HT-29 (cell line): ENCODE data around the genes PEA15, CD84, PCP4L1 and FCGR3A.

DNA sequence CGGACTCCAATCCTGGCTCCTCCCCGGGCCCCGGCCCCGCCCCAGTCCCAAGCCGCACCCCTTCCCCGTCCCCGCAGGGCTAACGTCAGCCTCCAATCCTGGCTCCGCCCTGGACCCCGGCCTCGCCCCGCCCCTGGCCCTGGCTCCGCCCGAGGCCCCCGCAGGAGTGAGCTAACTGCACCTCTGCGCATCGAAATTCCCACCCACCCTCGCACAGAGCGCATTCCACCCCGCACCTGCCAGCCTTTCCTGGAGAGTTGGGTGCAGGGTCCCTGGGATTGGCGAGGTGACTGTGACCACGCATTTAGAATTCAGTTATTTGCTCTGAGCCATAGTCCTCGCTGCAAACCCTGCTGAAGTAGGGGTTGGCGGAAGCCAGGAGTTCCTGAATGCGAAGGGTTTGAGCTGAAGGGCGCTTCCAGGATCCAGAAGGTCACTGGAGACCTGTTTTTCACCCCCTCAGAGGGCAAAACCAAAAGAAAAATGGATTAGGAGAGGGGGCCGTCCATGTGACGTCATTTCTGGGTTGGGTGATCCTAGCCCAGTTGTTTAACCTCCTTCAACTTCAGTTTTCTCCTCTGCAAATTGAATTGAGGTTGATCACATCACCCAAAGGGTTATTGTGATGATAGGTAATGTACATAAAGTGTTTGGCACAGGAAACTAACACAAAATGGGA is 700 bp upstream of the IGSF8 start:
- RAMPAGE, long total RNA: no peak

DNA sequence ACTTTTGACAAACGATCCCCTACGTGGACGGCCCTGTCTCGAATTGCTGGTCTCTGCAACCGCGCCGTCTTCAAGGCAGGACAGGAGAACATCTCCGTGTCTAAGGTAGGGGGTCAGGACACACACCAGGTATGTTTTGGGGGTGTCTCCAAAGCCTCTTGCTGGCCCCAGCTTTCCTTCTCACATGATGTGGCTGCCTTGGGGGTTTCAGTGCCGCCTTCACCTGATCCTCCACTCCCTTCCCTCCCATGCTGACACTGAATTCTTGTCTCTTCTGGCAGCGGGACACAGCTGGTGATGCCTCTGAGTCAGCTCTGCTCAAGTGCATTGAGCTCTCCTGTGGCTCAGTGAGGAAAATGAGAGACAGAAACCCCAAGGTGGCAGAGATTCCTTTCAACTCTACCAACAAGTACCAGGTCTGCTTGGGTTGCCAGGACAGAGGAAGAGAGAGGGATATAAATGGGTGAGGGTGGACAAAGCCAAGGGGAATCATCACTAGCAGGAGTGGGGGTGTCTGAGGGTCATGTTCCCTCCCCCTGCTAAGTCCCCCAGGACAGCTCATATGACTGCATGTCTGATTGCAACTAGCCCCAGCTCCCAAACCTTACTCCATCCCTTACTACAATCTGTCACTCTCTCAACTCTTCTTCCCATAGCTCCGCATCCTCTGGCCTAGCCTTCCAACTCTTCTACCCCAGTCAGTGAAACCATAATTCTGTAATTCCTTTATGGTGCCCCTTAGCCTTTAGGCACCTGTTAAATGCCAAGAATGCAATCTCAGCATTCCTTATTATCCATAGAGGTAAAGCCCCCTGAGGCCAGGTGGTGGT is 13.6 kb downstream of the ATP1A2 start:
- RAMPAGE, long total RNA: no peak

- RAMPAGE, long total RNA: no peak
Measured at GRCh38 chr1:160177098-160177567, 13.2 kb upstream of the CASQ1 start.

GRCh38 chr1:160204936-160205632 is at the start of gene PEA15:
TSS of gene PEA15 (plus strand) at chr1:160205384.
- RAMPAGE, long total RNA: no peak

- RAMPAGE, long total RNA: no peak
Measured at GRCh38 chr1:160332361-160332901, 10.6 kb downstream of the COPA start.

DNA sequence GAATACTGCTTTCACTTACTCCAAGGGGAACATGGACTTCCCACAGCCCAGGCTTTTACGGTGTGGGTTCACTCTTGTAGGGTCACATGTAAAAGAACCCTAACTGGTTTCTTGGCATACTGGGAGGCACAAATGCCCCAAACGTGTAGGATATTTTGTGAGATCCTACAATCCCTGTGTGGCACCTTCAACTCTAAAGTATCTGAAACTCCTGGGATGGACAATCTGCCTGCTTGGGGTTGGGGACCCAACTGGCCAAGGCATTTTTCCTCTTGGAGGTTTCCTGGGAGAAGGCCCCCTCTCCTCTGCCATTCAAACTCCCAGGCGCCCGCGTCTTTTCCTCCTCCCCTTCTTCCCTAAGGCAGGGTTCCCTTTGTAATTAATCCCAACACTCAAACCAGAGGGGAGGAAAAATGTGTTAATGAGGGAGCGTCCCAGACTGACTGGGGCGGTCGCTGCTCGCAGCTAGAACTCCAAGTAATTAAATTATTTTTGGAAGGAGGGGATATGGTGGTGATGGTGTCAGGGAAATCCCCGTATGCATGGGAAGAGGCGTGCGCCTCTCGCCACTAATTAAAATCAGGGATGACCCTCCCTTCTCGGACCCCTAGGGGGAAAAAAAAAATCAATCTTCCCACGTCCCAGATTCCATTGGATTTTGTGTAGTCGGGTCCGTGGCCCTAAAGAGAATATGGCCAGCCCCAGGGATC is 694 bp upstream of the VANGL2 start:
- RAMPAGE, long total RNA: no peak

DNA sequence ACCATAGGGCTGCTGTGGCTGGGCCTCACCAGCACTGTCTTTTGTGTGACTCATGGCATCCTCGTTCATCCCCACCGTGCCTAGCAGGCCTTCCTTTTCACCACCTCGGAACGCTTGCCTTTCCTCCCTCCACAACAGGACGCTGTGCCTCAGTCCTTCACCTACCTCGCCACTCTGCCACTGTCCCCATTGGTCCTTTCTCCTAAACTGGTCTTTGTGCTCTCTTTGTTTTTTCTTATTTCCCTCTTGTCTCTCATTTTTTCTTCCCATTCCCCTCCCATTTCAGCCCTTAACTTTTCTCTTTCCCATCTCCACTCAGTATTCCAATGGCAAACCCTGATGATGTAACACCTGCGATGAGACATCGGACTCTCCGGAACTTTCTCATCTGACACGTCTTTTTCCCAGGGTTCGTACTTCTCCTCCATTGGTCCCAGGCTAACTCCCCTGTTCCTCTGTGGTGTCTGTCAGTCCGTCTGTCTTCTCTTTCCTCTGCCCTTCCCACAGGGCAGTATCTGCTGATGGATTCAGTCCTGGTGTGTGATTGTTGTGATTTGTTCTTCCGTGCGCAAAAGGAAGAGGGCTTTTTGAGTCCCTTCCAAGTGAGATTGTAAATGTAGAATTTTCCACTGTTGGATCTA is 27.6 kb downstream of the VANGL2 start:
- RAMPAGE, long total RNA: no peak

- RAMPAGE, long total RNA: no peak
Measured at GRCh38 chr1:160540621-160541131, 17.6 kb upstream of the SLAMF6 start.

GRCh38 chr1:160579021-160579642 is at the start of gene CD84:
TSS of gene CD84 (minus strand) at chr1:160579496.
- RAMPAGE, long total RNA: no peak

GRCh38 chr1:160628778-160629110 is 18.1 kb downstream of the SLAMF1 start:
- RAMPAGE, long total RNA: no peak

DNA sequence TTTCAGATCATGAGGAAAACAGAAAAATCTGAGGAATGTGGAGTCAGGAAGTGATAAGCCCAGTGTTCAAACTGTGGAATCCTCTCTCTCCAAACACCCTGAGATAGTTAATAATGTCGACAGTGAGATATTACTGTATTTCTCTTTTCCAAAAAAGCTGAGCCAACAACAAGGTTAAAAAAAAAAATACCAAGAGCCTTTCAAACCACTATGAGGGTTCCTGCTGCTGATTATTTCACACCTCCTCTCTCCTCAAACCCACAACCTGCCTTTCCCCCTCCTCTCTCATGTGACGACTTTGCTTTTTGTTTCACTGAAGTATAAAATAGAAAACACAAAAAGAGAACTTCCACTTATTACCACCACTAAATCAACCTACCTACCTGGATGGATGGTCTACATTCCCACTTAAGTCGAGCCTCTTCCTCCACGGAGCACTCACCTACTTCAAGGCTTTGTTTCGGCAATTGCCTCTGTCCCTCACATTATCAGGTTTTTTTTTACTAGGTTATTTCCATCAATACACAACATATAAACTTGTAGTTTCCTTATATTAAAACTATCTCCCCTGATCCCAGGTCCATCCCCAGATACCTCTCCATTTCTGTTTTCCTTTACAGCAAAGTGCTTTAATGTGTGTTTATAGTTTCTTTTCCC is 8.7 kb downstream of the SLAMF1 start:
- RAMPAGE, long total RNA: no peak

DNA sequence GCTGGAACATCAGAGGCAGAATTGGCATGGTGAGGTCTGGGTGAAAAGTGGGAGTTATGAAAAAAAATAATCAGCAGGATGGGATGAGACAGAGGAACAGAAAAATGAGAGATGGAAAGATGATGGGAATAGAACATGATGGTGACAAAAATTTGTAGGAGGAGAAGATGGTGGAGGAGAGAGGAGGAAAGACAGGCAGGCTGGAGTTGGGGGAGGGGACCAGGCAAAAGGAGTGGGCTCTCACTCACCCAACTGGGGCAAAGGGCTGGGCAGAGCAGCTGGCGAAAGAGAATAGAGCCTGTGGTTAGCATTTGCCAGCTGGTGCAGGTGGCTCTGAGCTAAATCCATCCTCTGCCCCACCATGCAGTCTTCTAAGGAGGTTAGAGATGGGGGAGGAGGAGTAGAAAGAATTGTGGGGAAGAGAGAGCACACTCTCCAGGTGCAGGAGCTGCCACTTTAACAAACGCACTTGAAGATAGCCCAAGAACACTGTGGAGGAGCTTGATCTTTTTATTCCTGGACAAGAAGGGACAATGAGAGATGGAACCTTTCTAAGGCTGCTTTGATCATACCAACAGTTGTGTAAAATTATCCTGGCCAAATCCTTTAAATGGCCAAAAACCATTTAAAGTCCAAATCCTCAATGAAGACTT is 27.6 kb upstream of the SLAMF1 start:
- RAMPAGE, long total RNA: no peak

GRCh38 chr1:160756072-160756615 is 17.1 kb downstream of the SLAMF7 start:
- RAMPAGE, long total RNA: no peak

DNA sequence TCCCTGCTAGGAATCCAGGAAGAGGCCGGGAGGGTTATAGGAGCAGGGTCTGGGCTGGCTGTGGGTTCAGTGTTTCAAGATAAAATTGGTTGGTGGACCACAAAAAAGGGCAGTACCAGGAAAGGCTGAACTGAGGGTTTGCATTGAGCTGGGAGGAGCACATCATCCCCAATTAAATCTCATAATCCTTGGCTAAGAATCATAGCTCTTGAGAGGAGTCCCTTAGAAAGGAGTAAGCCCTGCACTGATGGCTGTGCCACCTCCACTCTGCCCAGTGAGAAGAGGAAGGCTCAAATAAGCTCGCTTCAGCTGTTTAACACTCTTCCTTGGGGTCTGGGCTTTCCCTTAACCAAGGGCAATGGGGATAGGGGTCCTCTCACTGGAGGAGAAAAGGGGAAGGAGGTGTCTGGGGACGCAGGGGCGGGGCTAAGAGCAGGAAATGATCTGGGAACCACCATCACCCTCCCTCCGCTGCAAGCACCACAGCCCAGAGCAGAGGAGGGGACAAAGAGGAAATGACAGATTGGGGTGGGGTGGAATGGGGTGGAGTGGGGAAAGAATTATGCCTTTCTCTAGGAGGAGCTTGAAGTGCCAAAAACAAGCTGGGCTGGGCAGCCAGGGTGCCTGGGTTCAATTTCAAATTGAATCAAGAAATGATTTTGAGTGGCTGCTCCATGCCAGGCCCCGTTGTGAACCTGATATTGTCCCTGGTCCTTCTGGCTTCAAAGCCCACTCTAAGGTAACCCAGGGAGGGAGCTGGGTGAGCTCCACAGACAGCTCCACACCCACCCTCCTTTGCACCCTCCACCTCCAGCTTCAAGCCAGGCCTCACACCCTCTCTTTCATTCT is 1.4 kb downstream of the ARHGAP30 start:
- RAMPAGE, long total RNA: no peak

DNA sequence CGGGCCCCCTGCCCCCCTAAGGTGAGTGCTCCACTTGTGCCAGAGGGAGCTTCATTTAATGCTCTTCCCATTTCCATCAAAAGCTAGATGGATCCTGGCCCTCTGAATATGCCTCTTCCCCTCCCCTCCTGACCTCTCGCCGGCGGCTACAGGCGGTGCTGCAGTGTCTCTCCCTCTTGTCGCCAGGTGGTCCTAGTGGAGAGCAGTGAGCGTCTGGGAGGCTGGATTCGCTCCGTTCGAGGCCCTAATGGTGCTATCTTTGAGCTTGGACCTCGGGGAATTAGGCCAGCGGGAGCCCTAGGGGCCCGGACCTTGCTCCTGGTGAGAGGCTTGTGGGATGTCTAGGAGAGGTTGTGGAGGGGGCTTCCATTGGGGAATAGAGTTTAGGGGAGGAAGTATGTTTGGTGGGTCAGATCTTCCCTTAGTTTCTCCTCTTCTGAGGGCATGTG is 712 bp downstream of the PPOX start:
- RAMPAGE, long total RNA: no peak

DNA sequence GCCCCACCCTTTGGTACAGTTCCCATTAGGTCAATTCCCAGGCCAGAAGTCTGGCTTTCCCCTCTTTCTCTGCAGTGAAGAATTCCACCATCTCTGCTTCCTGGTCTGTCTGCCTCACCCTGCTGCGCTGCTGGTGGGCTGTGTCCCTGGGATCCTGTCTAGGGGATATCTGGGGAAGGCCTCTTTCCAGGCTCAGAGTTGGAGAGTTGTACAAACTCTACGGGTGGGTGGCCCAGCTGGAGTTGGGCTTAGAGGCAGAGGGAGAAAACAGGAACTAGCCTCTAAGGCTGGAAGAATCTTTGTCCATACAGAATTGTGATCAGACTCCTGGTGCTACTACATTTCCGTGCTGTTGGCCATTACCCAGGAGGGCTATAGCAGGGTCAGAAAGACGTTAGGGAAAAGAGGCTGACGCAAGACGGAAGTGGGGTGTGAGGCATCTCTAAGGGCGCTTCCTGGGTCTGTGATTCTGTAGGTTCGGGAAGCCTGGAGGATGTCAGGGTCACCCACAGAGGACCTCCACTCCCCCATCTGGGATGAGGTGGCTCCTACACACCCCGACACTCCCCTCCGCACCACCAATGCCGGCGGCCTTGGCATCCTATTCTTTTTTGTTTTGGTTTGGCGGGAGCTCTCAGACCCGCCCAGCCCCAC is 839 bp upstream of the NDUFS2 start:
- RAMPAGE, long total RNA: no peak

DNA sequence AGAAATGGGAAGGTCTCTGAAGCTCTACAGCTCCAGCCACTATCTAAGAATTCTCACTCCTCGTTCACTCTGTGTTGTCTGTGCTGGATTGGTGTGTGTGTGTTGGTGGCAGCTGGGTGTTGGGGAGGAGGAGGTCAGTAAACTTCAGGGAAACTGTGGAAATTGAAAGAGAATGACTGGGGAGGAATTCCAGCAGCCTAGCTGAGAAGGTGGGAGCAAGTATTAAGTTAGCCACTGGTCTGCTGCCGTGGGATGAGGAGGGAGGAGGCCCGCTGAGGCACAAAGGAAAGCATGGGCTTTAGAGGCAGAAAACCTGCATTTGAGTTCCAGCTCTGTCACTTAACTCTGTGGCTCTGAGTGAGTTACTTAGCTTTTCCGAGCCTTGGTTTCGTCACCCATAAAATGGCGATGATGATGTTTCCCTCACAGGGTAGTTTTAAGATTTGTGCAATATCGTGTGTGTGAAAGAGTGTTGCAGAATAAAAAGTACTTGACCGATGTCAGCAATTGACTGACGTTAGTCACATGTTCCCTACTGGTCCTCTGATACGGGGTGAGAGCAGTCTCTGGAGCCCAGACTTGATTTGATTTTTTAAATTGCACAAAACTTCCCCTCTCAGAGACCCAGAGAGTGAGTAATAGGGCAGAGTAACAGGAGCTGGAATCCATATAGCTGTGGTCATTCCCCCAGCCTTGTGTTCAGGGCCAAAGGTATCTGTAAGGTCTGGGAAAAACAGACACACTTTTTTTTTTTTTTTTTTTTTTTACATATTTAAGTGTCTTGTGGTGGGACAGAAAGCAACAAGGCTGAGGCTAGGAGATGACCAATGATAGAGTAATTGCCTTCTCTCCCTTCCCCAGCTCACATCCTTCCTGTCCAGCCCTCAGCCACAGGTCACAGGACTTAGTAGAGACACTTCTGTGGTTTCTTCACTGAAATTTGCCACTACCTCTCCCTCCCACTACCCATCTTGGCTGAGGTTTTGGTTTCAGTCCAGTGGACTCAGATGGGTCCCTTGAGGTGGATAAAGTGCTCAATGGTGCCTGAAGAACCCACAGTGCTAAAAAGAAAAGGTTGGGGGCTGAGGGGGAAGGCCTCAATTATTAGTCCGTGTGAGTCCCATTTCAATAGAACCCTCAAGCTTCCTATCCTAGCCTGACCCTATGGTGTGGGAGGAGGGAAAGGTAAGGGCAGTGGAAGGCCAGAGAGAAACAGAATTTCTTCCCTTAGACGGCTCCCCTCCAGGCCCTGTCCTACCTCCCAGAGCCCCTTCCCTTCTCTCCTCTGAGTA is 2.0 kb downstream of the FCER1G start:
- RAMPAGE, long total RNA: no peak

GRCh38 chr1:161258284-161259108 is at the start of gene PCP4L1:
TSS of gene PCP4L1 (plus strand) at chr1:161258745.
- RAMPAGE, long total RNA: no peak

GRCh38 chr1:161549469-161550383 is at the start of gene FCGR3A:
TSS of gene FCGR3A (minus strand) at chr1:161549818.
- RAMPAGE, long total RNA: no peak

DNA sequence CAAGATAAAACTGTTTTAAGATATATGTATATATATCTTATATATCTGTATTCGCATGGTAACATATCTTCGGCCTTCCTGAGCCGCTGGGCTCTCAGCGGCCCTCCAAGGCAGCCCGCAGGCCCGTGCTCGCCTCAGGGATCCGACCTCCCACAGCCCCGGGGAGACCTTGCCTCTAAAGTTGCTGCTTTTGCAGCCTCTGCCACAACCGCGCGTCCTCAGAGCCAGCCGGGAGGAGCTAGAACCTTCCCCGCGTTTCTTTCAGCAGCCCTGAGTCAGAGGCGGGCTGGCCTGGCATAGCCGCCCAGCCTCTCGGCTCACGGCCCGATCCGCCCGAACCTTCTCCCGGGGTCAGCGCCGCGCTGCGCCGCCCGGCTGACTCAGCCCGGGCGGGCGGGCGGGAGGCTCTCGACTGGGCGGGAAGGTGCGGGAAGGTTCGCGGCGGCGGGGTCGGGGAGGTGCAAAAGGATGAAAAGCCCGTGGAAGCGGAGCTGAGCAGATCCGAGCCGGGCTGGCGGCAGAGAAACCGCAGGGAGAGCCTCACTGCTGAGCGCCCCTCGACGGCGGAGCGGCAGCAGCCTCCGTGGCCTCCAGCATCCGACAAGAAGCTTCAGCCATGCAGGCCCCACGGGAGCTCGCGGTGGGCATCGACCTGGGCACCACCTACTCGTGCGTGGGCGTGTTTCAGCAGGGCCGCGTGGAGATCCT is 25.1 kb downstream of the FCGR3B start:
- RAMPAGE, long total RNA: no peak